ENCODE measurements around a stretch of chr1.

DNA sequence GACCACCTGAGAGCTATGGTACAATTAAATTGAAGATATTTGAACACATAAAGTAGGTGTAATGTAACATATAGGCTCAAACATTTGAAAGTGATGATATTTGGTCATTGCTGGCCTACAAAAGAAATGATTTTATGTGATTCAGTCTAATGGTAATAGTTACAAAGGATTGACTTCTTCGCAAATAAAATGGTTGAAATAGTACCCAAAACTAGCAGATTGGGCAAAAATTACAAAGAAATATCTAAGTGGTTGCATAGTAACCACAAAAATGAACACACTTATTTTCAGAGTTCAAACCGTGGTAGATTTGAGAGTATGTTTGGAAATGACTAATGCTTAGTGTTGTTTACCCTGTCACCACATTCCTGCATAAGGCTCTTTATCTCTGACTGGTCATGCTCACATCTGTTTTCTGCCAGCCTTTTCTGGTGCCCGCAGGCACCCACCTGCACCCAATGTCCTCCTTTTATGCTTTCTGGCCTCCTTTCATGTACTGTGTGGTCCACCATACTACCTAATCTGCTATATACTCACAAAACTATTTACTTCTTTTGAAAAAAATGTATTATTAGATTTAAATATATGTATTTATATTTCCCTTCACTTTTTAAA, 30.2 kb downstream of the PTPRC start:
- PRO-cap, result no peak

DNA sequence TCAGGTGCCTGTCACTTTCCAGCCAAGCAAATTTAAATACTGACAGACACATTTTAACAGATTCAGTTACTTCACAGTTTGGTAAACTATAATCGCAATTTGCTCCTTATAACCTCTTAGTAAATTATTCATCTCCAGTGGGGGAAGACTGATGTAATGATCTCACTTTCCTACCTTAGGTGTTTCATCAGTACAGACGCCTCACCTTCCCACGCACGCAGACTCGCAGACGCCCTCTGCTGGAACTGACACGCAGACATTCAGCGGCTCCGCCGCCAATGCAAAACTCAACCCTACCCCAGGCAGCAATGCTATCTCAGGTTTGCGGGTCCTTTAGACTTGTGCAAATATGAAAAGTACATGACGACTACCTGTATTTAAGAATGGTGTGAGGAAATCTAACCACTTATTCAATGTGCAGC, 60.6 kb downstream of the PTPRC start:
- PRO-cap, result no peak

- PRO-cap, result no peak
Measured at GRCh38 chr1:198752289-198752806, 113.5 kb downstream of the PTPRC start.

- PRO-cap, result no peak
Measured at GRCh38 chr1:198892073-198892572, 253.3 kb downstream of the PTPRC start.

DNA sequence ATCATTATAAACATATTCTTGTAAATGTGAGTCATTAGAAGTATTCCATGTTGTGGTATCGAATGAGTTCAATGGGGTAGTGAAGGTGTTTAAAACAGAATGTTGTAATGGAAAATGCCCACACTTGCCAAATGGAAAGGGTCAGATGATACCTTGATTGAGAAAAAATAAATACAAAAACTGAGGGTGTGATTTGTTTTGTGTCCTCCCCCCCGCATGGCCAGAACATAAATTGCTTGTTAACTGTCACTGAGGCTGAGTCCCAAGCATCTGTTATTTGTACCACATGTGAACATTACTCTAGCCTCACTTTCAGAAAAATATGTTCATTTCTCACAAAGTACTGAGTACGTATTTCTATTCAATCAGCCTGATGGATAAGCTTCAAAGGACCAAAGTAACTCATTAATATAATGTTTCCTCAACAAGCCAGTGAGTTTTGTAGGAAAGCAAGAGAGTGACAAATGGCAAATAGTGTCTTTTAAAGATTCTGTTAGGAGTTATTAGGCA, 5.0 kb upstream of the NR5A2 start:
- PRO-cap, result no peak

- PRO-cap, result no peak
Measured at GRCh38 chr1:200035452-200036263, 8.1 kb downstream of the NR5A2 start.

DNA sequence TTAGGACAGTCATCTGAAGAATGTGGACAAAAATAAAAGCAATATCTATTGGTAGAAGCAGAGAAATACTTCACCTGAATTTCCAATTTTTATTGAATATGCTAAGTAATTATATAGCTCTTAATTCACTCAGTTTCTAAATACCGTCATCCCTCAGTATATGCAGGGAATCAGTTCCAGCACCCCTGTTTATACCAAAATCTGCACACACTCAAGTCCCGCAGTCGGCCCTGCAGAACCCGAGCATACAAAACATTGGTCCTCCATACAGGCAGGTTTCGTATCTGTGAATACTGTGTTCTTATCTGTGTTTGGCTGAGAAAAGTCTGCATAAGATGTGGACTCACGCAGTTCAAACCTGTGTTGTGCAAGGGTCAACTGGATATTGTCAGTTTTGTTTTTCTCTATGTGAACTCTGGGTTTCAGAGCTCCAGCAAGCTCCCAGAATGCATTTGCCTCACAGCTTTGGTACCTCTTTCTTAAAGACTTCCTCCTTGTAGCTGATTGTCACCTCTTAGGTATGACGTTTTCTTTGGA, 100.5 kb downstream of the NR5A2 start:
- PRO-cap, result no peak

DNA sequence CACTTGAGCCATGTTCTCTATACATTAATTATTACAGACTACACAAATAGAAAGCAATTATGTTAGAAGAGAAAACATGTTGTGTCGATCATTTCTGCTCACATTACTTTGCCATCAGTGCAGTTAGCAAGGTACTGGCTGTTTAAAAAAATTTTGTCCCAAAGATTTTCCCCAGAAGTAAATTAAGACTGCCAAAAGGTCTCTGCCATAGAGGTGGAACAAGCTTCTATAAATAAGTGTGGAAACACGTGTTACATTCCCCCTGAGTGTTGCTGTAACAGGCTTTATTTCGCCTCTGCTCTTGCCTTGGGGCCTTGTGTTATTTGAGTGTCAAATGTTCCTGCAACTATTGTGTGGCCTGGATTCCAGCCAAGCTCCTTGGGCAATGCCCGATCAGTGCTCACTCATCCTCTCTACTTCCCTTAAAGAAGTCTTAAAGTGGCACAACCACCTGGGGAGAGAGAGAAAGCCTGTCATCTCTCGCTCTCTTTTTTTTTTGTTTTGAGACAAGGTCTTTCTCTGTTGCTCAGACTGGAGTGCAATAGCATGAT, 156.6 kb downstream of the NR5A2 start:
- PRO-cap, result no peak

GRCh38 chr1:200298180-200298818, 111.5 kb downstream of the ZNF281 start:
- PRO-cap, result no peak

GRCh38 chr1:200373831-200374541, 35.9 kb downstream of the ZNF281 start:
- PRO-cap, result no peak

DNA sequence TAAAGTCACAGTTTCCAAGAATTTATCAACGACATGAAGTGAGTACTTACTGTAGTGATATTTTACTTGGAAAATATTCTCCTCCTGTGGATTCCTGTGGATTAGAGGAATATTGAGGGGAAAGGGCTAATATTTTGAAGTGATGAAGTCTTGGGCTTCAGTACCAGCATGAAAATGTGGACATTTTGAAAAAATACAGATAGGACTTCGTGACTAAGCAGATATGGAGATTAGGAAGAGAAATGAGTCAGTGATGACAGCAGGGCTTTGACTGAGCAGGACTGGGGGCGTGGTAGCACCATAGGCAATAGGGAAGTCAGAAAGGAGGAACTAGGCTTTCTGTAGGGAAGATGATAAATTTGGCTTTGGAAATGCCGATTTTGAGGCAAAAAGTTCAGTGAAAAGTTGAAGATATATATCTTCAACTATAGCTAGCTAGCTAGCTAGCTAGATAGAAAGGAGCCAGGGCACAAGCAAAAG, 19.4 kb upstream of the KIF14 start:
- PRO-cap, result no peak

- PRO-cap, result no peak
Measured at GRCh38 chr1:200778743-200779431, 40.2 kb downstream of the CAMSAP2 start.

DNA sequence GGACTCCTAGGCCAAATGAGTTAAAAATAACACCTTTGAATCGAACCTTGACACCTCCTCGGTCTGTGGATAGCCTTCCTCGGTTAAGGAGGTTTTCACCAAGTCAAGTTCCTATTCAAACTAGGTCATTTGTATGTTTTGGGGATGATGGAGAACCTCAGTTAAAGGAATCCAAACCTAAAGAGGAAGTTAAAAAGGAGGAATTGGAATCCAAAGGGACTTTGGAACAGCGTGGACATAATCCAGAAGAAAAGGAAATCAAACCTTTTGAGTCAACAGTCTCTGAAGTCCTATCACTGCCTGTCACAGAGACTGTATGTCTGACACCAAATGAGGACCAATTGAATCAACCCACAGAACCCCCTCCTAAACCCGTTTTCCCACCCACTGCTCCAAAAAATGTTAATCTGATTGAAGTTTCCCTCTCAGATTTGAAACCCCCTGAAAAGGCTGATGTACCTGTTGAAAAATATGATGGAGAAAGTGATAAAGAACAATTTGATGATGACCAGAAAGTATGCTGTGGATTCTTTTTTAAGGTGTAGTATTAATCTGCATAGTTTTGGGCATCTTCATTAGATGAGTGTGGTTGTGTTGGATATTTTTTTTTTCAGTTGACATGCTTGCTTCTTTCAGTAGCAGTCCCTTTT, 23.0 kb upstream of the GPR25 start:
- PRO-cap, result no peak

DNA sequence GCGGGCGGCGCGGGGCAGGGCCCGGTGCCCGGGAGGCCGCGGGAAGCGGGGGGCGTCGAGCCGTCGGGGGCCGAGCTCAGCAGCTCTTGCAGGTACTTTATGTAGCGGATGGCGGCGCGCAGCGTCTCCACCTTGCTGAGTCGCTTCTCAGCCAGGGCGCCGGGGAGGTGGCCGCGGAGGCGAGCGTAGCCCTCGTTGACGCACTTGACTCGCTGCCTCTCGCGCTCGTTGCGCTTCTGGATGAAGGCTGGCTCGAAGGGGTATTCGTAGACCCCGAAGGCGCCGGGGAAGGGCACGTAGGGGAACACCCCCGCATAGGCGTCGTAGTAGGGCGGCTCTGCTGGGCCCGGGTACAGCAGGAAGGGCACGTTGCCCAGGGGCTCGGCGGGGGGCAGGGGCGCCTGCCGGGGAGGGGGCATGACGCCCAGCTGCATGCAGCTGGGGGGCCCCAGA, 2.7 kb upstream of the CACNA1S start:
- PRO-cap, result no peak

DNA sequence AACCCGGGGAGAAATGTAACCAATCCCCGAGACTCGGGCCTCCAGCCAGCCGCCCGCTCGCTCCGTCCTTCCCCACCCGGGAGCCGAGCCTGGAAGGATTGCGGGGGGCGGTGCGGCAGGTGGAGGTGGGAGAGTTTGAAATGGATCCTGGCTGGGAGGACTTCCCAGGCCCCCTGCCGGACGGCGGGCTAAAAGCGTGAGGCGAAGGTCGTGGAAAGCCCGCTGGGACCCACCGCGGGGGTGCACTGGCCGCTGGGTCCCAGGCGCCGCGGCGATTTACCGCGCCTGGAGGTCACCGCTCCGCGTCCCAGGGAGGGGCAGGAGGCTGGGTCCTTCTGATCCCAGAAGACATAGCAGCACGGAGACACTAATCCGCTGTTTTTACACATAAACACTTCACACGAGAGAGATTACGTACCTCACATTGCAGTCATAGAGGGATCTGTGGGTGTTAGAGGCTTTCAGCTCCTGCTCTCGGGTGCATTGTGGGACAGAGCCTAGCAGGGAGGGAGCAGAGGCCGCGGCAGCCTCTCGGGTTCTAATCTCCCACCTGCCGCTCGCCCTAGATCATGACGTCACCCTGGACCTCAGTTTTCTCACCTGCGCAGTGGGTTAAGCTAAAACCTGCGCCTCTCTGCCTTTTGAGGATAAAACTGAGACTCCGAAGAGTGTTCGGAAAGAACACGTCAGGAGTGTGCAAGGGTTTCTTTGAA, 17.0 kb upstream of the TMEM9 start:
- PRO-cap, result no peak

GRCh38 chr1:201311124-201311418, 27.8 kb downstream of the PKP1 start:
- PRO-cap, result no peak

DNA sequence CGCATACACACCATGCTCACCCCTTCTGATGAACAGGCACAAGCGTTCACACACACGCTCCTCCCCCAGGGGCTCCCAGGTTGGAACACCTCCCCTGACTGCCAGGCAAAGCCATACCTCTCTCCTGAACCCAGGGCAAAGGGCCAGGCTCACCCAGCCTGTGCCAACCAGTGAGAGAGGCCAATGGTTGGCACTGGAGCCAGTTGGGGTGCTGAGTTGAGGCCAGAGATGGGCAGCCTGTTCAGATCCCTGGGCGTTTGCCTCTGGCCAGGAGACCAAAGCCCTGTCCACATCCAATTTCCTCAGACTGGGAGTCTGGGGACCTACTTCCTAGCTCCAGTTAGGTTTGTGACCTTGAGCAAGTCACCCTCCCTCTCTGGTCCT, 5.7 kb upstream of the LAD1 start:
- PRO-cap, result no peak

DNA sequence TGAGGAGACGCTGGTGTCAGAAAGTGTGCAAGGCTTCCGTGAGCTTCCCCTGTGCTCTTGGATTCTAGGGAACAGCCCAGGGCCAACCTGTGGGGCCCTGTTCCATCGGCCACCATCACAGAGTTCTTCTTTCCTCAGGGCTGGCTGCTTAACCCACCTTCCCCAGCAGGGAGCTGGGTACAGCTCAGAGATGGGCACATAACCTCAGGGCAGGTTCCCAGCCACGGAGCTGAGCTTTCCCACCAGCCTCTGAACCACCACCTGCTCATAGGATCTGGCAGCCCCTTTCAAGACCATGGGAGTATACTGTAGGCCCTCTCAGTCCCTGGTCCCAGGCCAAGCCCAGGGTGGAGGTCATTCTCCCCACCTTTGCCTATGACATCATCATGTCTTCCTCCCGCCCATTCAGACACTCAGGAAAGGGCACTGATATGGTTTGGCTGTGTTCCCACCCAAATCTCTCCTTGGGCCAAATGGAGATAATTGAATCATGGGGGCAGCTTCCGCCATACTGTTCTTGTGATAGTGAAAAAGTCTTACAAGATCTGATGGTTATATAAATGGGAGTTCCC, 14.0 kb downstream of the CSRP1 start:
- PRO-cap, result no peak

DNA sequence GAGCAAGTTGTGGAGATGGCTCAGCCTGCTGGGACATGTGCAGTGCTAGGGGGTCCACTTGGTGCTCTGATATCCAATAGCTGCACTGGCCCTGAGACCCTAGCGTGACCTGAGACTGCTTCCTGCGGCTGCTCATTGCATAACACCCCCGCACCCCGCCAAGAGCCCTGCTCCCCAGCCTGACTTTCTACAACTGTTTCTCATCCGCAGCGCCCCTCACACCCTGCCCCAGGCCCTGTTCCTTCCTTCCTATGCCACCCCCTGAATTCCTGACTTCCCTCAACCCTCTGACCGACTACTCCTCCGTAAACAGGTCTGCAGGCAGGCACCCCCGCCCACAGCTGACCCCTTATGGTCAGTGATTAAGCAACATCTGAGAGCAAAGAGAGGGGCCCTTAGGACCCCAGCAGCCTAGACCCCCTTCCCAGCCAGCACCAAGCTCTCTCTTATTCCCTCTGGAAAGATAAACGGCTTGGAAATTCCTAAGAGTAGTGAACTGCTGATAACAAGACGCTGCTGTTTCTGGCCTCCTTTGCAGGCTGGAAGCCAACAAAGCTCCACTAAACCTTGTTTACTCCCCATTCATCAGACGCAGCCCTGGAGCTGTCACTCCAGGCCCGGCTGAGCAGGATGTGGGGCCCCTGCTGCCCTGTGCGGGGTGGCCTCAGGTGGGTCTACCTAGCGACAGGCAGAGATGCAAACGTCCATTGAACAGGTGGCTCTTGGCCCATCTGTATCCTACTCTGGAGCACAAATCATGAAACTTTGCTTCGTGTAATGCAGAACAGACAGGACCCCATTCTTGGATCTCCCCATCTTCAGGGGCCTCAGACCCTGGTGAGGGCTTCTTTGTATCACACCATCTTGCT, 12.8 kb downstream of the CSRP1 start:
- PRO-cap, result no peak

DNA sequence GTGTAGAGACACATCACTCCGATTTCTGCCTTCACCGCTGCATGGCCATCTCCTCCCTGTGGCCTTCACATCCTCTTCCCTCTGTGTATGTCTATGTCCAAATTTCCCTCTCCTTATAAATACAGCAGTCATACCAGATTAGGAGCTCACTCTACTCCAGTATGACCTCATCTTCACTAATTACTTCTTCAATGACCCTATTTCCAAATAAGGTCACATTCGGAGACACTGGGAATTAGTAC, 16.0 kb downstream of the NAV1 start:
- PRO-cap, result no peak

Data from aorta (tissue), 1 donor.